Metastatic Breast Carcinoma in the Brain (tissue), 10 donors: Measurements from ENCODE around the gene POM121.

DNA sequence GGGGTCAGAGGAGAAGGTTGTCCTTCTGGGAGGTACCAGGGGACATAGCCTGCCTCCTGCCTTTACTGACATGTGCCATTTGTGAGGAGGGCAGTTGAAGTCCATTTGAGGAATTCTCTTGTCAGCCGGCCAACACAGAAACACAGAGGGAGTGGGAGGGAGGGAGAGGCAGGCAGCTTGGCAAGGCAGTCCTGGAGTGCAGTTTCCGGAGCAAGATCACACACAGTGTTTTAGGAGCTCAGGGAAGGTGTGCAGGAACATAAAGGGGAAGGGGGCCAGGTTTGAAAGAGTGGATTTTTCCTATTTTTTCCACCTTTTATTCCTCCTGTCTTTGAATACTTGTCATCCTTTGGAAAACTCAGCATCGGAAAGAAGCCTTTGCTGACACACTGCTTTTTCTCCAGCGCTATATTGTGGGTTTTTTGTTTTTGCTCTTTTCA lies 369.0 kb downstream of the AUTS2 start:
- PRO-cap, 10 experiments, result peak in 1 of 10 experiments; most common plus-strand start position 201 of the sequence (in 1)

GRCh38 chr7:69967723-69968148 lies 369.5 kb downstream of the AUTS2 start:
- PRO-cap, 10 experiments, result no peak in any of the 10 experiments

- PRO-cap, 10 experiments, result no peak in any of the 10 experiments
Observed at GRCh38 chr7:70471711-70472388, 660.1 kb upstream of the GALNT17 start.

DNA sequence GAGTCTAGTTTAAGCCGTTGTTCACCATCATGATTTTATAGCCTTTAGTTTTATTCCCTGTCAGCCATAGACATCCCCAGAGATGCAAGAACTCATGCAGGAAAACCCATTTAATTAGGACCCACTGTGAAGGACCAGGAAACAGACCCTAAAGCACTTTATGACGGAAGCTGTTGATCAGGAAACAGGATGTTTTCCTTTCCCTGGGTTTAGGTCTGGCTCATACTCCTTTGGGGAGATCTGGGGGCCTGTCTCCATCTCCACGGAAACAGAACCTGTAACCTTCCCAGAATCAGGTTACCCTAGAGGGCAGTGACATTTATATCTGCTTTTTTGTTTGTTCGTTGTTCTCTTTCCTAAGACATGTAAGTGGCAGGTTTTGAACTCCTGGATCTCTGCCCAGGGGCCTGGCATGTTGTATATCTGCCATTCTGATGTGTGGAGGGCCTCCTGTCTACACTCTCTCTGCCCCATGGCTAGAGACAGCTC lies 657.2 kb upstream of the GALNT17 start:
- PRO-cap, 10 experiments, result no peak in any of the 10 experiments

DNA sequence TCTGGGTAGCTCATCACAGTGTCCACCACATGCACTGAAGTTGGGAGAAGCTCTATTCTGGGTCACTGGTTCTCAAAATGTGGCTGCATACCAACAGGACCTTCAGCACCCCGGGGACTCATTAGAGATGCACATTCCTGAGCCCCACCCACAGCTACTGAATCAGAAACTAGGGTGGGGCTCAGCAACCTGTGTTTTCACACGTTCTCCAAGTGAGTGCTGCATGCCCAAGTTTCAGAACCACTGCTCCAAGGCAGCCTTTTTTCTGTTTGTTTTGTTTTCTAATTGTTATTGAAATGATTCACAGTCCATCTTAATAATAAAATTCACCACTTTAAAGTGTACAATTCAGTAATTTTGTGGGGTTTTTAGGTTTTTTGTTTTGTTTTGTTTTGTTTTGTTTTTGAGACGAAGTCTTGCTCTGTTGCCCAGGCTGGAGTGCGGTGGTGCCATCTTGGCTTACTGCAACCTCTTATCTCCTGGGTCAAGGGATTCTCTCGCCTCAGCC lies 532.0 kb upstream of the GALNT17 start:
- PRO-cap, 10 experiments, result peak in 1 of 10 experiments; most common minus-strand start position 74 of the sequence (in 1)

- PRO-cap, 10 experiments, result no peak in any of the 10 experiments
Observed at GRCh38 chr7:70660144-70660382, 471.9 kb upstream of the GALNT17 start.

DNA sequence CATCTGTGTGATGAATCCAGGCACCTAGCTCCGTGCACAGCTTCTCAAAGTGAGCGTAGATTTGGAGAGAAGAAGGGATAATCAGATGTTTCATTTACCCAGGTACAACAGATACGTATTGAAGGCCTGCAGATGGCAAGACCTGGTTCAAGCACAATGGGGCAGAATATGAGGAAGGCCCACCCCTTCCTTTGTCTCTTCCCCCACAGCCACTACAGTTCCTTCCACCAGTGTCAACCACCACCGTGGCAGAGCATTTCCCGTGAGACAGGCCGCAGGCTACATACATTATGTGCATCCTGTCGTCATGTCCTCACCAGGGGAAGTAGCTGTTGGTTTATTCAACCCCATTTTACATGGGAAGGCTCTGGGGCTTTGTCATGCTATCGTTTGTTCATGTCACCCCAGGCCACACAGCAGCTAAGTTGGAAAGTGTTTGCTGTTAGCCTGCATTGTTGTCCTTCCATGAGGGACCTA lies 471.5 kb upstream of the GALNT17 start:
- PRO-cap, 10 experiments, result no peak in any of the 10 experiments

DNA sequence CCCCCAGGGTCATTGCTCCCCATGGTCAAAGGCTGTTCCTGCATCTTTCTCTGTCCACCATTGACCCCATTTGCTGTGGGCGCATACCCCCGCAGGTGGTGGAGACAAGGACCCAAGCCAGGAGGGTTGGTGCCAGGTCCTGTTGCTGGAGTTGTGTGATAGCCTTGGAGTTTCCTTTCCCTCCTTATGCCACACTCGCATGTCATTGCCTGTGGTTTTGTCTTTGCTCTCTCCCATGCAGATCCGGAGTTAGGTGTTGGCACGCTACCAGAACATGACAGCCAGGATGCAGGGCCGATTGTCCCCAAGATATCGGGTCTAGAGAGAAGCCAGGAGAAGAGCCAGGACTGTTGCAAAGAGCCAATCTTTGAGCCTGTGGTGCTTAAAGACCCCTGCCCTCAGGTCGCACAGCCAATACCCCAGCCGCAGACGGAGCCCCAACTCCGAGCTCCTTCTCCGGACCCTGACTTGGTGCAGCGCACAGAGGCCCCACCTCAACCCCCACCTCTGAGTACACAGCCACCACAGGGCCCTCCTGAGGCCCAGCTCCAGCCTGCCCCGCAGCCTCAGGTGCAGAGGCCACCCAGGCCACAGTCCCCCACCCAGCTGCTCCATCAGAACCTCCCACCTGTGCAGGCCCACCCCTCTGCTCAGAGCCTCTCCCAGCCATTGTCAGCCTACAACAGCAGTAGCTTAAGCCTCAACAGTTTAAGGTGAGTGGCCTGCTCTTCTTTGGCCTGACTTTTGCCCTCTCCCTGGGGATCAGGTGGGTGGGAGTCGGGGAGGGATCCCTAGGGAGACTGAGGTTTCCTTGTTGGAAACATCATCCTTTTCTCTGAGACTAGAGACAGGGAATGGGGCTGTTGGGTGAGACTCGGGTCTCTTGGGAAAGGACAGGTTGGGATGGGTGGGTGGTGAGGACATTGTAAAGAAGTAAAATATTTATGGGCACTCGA lies 369.0 kb upstream of the GALNT17 start:
- PRO-cap, 10 experiments, result no peak in any of the 10 experiments

DNA sequence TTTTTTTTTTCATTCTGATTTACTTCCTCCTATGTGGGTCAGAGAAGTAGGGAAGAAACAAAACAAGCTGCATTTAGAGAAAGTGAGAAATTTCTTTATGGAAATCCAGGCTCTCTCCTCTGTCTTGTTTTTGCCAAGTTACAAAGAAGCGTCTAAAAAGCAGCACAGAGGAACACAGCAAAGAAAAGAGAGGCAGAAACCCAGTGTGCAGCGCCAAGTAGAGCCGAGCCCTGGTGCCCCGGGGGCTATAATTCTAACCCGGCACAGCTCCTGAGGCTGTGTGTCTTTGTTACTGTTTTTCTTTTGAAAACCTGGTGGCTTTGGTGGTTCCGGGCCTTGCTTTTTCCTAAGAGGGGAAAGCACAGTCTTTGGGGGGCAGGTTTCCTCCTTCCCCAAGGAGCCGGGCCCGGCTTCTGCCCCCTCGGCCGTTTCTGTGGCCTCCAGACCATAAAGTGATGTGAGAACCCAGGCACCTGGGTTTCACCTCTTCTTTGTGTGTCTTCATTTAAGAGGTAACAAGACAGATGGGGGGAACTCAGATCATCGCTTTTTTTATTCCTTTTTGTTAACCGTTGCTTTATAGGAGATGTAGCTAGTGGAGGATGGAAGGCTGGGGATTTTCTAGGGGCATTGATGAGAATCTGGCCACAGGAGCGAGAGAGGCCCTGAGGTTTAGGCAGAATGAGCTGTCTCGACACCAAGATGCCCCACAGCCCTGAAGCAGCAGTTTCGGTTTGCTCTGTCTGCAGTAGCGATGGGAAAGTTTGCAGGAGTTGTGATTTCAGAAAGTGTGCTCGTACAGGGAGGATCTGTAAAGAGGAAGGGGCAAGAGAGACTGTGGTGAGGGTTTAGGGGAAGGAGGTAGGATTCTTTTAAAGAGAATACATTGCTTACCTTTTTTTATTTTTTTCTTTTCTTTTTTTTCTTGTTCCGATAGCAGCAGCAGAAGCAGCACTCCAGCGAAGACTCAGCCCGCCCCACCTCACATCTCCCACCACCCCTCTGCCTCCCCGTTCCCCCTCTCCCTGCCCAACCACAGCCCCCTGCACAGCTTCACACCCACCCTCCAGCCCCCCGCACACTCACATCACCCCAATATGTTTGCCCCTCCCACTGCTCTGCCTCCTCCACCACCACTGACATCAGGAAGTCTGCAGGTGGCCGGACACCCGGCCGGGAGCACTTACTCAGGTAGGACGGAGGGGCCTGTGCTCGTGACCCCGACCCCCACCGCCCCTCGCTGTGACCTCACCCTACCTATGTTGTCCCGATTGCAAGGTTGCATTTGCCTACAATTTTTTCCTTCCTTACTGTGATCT lies 367.7 kb upstream of the GALNT17 start:
- PRO-cap, 10 experiments, result no peak in any of the 10 experiments

DNA sequence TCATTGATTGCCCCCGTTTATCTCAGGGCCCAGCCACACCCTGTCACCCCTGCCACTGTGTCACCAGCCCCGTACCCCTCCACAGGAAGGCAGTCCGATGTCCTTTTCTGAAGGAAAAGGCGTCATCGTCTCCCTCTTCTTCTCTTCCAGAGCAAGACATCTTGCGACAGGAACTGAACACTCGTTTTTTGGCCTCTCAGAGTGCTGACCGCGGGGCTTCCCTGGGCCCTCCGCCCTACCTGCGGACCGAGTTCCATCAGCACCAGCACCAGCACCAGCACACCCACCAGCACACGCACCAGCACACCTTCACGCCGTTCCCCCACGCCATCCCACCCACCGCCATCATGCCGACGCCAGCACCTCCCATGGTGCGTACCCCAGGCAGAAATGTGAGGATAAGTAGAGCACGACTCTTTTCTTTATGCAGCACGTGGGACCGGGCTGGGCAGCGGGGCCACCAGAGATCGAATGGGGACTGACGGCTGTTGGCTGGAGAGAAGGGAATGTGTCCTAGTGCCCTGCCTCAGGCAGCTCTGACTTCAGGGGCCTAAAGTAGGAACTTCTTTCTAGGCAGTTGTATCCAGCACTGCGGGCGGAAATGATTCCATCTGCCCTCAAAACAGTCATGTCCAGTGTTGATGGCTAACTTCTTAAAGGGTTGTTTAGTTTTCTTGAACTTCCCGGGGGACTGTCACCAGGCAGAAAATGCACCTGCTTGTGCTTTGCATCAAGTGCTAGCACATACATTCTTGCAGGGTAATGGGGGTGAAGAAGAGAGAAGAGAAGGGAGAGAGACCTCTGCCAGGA lies 365.8 kb upstream of the GALNT17 start:
- PRO-cap, 10 experiments, result no peak in any of the 10 experiments

- PRO-cap, 10 experiments, result no peak in any of the 10 experiments
Observed at GRCh38 chr7:70781359-70781859, 350.5 kb upstream of the GALNT17 start.

- PRO-cap, 10 experiments, result peak in 2 of 10 experiments; most common plus-strand start chr7:70787724 (in 1)
Observed at GRCh38 chr7:70787520-70787815, 344.5 kb upstream of the GALNT17 start.

GRCh38 chr7:70788108-70788536 lies 343.8 kb upstream of the GALNT17 start:
- PRO-cap, 10 experiments, result no peak in any of the 10 experiments

DNA sequence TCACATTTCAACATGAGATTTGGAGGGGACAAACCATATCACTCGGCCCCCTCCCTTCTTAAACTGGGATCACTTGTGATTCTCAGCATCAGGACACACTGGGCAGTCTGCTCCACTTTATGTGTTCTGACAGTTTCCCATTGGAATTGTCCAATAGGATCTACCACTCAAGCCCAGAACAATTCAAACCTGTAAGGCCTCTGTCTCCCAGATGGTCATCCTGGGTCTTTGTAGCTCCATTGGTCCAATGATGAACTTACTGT lies 262.4 kb downstream of the GALNT17 start:
- PRO-cap, 10 experiments, result no peak in any of the 10 experiments

DNA sequence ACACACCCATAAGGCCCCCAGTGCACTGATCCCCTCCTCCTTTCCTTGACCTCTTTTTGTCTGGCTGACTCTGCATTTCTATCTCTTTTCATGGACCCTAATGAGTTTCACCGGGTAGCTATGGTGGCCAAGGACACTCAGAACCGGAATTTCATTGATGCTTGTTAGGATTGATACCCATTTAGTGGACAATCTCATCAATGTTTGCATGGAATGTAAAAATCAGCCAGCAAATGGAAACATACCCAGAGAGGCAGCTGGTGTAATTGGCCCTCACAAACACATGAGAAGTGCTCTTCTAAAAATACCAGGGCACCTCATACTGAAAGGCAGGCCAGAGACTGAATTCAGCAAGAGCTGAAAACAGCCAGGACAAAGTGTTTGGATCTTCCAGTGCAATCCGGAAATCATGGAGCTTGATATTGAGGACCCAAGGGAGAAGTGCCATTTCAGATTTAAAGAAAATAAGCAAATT lies 498.5 kb downstream of the GALNT17 start:
- PRO-cap, 10 experiments, result no peak in any of the 10 experiments

DNA sequence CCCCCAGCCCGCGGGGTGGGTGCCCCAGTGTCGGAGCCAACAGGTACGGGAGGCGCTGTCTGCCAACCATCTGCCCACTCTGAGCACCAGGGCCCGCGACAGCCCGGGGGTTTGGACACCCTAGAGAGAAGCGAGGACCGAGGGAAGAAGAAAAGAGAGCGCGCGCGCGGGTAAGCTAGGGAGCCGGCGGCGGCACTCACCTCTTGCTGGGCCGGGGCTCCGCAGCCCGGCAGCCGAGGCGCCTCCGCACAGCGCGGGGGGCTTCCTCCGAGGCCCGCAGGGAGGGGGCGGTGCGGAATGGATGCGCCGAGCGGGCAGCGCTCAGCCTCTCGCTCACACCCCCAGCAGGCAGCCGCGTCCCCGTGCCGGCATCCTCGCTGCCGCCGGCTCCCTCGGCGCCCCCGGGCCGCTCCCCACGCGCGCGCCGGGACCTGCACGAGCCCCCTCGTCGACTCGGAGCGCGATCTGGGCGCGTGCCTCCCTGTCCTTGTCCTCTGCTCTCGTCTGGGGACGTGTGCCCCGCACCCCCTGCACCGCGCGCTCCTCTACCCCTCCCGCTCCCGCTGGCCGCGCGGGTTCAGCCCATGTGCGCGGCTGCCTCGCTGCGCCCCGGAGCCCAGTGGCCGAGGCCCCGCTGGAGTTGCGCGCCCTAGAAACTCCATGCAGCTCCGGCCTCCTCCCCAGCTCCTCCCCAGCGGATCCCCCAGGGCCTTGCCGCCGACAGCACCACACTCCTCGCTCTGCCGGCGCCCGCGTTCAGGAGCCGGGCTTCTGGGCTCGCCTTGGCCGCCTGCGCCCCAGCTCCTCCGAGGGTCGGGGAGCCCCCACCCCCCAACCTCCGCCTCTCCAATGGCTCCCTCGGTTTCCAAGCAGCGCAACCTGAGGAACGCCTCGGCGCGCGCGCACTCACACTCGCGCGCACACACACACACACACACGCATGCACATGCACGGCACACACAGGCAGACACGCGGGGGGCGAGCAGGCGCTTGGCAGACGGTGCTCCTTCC lies 75.3 kb downstream of the CALN1 start:
- PRO-cap, 10 experiments, result no peak in any of the 10 experiments

DNA sequence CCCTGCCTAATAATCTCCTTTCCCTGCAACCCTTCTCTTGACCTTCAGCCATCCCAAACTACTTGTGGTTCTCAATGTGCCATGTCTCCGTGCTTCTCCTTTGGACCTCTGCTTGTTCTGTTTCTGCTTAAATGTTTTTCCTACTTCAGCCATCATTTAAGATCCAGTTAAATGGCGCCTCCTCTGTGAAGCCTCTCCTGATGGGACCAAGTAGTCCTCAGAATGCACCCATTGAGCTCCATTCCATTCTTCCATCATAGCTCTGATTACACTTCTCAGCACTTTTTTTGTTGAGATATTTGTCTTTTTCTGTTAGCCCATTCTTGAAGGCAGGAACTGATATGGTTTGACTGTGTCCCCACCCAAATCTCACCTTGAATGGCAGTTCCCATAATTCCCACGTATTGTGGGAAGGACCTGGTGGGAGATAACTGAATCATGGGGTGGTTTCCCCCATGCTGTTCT lies 198.9 kb upstream of the CALN1 start:
- PRO-cap, 10 experiments, result no peak in any of the 10 experiments

DNA sequence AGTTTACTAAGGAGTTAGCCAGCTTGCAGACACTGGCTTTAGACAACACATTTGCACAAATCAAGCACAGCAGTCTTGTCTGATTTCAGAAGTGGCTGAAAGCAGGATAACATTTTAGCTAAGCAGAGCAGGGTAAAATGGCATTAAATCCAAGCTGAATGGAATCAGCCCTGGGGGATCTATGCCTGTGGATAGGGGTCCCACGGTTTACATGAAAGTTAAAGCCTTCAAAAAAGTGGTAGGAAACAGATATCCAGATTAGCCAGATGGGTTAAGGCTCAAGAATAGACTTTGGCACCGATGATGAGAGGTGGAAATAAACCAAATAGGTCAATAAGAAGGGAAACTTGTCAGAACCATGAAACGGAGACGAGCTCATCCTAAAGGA lies 139.1 kb downstream of the TYW1B start:
- PRO-cap, 10 experiments, result no peak in any of the 10 experiments

- PRO-cap, 10 experiments, result no peak in any of the 10 experiments
Observed at GRCh38 chr7:72897648-72898118, 27.2 kb upstream of the POM121 start.

- PRO-cap, 10 experiments, result peak in 10 of 10 experiments; most common plus-strand start chr7:72925121 (in 10); most common minus-strand start chr7:72925013 (in 5)
Observed at GRCh38 chr7:72924336-72925288, at the start of gene POM121. Gene POM121, plus strand, starts transcription at chr7:72925095.